Measurements from ENCODE around the genes ELAC1 and SMAD4.

- PRO-cap, result no peak
- RAMPAGE, long total RNA, 2 experiments, result no peak in any of the 2 experiments
These were observed 57.2 kb downstream of the SMAD7 start for GRCh38 chr18:48893416-48894210.

- PRO-cap, result no peak
- RAMPAGE, long total RNA, 2 experiments, result no peak in any of the 2 experiments
These were observed 26.1 kb downstream of the SMAD7 start for GRCh38 chr18:48924343-48925422.

DNA sequence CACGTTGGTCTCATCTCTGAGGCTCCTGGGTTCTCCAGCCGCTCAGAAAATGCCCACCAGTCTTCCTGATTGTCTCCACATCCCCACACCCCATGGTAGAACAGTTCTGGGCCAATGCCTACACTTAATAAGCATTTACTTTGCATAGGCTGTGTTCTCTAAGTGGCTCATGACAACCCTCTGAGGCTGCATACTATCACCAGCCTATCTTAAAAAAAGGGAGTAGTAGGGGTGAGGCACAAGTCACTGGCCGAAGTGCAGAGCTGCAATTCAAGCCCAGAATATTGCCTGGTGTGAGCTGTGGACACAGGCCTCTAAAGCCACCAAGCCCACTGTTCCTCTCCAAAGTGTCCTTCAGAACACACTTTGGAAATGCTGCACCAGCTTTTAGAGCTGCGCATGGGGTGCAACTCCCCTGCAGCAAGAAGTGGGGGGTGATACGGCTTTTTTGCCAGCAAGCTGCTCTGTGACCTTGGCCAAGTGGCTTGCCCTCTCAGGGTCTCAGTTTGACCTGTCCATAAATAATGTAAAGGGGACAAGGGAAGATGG is 23.0 kb downstream of the SMAD7 start:
- PRO-cap, result no peak
- RAMPAGE, long total RNA, 2 experiments, result no peak in any of the 2 experiments

DNA sequence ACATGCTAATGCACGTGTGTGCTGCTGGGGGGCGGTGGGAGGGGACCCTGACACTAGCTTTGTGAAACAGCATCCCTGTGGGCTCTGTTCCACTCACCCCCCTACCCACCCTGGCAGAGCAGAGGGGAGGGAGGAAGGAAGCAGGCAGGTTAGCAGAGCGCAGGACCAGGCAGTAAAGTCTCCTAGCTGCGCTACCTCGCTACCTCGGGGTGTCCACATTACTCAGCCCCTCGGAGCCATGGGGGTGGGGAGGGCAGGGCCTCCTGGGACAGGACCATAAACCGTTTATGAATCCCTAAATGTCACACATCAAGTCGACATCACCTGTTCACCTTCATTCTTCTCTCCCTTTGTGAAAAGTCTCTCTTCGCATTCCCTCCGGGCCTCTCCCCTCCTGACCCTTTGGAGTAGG is 23.5 kb upstream of the SMAD7 start:
- PRO-cap, result no peak
- RAMPAGE, long total RNA, 2 experiments, result no peak in any of the 2 experiments

DNA sequence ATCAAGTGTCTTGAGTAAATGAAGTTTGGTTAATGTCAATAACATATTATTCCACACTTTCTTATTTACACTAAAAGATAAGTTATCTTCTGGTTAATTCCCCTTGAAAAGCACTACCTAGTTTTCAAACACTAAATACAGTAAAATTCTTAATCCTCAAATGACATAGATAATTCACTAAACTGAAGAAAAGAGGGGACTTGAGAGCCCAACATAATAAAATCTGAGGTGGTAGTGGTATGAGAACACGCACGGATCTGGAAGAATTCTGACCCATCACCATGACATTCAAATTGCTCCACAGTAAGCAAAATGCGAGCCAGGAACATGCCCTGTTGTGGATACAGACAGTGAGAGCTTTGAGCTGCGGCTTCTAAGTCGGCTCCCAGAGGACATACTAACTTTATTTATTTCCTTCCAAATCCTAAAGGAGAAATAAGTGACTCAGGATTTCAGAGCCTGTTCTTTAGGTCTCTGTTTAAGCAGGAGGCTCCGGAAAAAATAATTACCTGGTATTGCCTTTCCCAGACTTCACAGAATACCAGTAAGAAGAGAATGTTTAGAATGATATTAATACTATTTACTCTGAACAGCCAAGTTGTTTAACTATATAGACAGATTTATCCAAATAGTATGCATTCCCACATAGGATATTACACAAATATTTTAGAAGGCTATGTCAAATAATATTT is 143.4 kb upstream of the SMAD7 start:
- PRO-cap, result no peak
- RAMPAGE, long total RNA, 2 experiments, result no peak in any of the 2 experiments

DNA sequence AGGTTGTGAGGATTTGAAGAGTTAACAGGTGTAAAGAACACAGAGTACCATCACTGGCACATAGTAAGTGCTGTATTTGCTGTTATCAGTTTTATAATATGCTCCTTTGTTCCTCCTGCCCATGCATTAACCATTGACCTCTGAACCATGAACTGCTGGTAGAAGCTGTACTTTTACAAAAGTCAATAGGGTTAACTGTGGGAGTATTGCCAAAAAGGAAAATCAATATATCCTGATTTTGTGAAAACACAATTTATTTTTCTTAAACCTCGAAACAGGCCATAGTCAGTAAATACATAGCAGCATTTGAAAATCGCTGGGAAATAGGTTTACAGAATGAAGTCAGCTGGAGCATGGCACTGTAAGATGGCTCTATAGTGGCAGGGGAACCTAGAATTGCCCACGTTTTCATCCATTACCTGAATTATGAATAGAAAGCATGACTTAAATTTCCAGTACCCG is 18.9 kb upstream of the ACAA2 start:
- PRO-cap, result no peak
- RAMPAGE, long total RNA, 2 experiments, result no peak in any of the 2 experiments

- PRO-cap, result no peak
- RAMPAGE, long total RNA, 2 experiments, result no peak in any of the 2 experiments
These were observed 20.4 kb upstream of the ACAA2 start for GRCh38 chr18:49833739-49834106.

DNA sequence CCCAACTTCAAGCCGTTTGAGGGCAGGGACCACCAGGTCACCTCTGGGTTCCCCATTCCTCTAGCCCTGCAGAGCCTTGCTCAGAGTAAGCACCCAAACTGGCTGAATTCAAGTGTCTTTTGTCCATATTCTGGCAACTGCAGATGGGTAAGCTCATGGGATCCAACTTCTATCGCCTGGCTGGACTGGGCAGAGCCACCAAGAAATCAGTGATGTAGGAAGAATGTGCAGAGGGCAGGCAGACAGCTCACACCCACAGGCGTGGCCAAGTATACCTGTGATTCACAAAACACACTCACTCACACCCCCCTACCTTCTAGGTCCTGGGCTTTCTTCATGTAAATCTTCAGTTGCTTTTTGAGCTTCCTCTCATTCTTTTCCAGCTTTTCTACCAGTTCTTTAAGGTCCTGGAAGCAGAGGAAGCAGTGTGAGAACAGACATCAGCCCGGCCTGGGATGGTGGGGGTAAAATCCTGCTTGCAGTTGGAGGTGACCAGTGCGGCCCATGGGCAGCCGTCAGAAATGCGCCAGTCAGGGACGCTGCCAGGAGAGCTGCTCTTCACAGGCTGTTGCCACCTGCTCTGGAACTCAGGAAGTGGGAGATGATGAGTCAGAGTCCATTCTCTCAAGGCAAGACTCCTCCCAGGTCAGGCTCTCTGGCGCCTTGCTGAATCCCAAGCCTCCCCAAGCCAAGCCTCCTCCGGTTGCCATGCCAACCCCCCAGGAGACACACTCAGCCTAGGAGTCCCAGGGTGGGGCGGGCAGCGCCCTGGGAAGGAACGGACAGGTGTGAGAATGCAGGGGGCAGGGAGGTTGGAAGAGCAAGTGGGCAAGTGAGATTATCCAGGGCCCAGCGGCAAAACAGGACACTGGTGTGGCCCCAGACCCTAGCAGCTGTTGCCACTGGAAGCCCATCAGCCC is 36.2 kb upstream of the ACAA2 start:
- PRO-cap, result no peak
- RAMPAGE, long total RNA, 2 experiments, result no peak in any of the 2 experiments

GRCh38 chr18:49875560-49876210 is 62.4 kb upstream of the ACAA2 start:
- PRO-cap, result no peak
- RAMPAGE, long total RNA, 2 experiments, result no peak in any of the 2 experiments

GRCh38 chr18:50099776-50100600 is 95.0 kb downstream of the MYO5B start:
- PRO-cap, result no peak
- RAMPAGE, long total RNA, 2 experiments, result no peak in any of the 2 experiments

GRCh38 chr18:50151558-50152225 is 43.3 kb downstream of the MYO5B start:
- PRO-cap, result no peak
- RAMPAGE, long total RNA, 2 experiments, result no peak in any of the 2 experiments

DNA sequence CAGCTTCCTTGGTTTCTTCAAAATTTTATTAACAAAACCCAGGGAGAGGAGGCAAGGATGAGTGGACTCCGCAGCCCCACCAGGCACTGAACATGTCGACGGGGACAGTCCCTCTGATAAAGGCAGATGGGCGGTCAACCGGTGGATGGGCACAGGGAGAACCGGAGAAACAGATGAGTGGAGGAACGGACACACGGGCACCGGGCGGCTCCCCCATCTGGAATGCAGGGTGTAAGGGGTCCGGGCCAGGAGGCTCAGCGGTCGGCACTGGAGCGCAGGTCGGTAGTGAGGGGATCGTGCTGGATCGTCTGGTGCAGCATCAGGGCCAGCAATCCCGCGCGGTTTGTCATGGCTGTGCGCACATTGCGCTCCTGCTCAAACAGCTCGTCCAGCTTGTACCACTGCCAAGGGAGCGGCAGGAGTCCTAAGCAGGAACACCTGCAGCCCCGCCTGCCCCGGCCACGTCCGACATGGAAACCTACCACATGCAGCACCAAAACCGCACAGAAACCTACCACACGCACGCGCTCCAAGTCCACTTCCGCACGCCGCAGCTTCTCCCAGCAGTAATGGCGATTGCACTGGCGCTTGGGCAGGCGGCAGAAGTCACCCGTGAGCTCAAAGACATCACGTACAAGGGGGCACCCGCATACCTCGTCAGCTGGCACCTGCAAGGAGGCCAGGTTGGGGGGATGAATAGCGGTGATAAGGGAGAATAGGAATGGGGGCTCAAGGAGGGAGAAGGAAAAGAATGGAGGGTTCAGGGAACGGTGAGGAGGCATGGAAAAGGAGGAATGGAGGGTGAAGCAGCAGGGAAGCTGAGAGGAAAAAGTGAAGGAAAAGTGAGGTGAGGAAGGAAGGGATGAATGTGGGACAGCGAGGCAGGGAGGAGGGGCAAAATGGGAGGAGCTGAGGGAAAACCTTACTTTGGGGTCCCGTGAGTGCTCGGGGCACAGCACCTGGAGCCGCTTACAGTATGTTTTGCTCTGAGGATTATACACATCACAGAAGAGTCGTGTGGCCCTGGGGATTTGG is 1.3 kb upstream of the MBD1 start:
- PRO-cap, result no peak
- RAMPAGE, long total RNA, 2 experiments, result no peak in any of the 2 experiments

DNA sequence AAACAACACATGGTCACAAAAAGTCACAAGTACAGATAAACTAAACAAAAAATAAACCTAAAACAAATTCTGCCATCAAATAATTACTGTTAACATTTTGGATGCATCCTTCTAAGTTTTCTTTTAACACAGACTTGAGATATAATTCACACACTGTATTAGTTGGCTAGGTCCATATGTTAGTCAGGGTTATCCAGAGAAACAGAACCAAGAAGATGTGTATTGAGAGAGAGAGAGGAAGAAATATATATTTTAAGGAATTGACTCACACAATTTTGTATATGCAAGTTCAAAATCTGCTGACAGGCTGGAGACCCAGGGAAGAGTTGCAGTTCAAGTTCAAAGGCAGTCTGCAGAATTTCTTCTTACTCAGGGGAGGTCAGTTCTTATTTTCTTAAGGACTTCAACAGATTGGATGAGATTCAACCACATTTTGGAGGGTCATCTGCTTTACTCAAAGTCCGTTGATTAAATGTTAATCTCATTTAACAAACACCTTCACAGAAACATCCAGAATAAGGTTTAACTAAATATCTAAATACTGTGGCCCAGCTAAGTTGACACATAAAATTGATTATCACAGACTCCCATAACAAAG is 23.0 kb upstream of the MRO start:
- PRO-cap, result no peak
- RAMPAGE, long total RNA, 2 experiments, result no peak in any of the 2 experiments

DNA sequence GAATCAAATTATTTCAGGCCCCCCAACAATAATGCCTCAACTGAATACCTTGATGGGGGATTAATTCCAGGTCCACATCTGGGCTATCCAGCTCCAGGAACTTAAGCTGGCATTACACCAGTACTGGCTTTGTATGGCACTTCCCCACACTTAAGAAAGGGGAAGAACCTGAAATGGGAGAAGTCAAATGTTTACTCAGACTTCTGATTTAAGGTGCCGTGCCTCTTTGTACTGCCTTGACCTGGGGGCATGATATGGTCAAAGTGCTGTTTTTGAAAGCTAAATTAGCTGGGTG is 24.2 kb upstream of the ME2 start:
- PRO-cap, result no peak
- RAMPAGE, long total RNA, 2 experiments, result no peak in any of the 2 experiments

DNA sequence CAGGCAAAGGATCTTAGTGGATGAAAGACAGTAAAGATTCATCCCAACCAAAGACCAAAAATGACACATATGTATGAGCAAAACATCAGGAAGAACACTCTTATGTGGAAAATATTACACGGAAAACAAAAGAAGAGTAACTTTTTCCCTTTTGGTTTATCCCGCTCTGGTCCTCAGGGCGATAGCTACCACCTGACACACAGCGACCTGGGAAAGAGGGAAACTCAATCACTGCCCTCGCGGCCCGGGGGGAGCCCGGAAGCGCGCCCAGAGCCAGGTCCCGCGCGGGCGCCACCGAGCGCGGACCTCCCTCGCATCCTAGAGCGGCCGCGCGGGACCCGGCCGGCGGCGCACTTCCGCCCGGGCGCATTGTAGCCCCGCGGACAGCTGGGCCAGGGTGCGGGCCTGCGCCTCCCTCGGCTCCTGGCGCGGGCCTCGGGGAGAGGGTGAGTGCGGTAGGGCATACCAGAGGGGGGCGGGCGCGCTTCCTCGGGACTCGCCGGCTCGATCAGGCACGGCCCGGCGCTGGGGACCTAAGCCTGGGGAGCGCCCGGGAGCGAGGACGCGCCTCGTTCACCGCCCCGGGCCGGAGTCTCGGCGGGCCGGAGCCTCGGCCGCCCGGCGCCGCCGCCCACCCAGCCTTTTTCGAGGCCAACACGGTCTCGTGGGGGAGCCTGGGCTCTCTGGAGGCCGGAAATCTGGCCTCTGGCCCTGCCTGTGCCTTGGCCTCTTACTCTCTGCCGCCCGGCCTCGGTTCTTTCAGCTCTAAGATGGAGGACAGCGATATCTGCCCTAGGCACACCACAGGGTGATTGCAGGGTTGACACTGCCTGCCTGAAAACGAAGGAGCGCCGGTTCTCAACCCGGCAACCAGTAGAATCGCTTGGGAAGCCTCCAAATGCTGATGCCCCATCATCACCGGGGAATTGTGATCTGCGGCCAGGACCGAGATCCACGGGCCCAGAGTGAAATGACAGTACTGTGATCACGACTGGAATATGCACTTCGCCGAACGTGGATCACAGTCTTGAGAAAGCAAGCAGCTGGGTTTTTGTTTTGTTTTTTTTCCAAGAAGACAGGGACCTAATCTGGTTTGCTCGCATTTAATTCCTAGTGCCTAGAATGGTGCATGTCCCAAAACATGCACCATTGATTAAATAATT is at the start of gene ELAC1:
Gene ELAC1 (plus strand): TSS at position 372 of the 1,163 bp plus-strand sequence.
- PRO-cap, result bidirectional peak, plus-strand start at position 380 of the sequence, minus-strand start at position 246 of the sequence
- RAMPAGE, long total RNA, 2 experiments, result no peak in any of the 2 experiments

DNA sequence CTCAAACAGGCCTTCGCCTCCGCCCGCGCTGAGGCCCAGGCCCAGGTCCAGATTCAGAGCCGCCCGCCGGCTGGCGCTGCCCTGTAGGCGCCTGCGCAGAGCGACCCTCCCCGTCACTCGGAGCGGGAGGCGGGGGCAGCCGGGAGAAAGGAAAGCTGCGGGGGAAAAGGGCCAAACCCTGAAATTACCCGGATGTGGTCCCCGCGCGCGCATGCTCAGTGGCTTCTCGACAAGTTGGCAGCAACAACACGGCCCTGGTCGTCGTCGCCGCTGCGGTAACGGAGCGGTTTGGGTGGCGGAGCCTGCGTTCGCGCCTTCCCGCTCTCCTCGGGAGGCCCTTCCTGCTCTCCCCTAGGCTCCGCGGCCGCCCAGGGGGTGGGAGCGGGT is at the start of gene SMAD4:
Gene SMAD4 (plus strand): TSS at position 212 of the 387 bp plus-strand sequence.
- PRO-cap, result bidirectional peak, plus-strand start at position 281 of the sequence, minus-strand start at position 72 of the sequence
- RAMPAGE, long total RNA, 2 experiments, result no peak in any of the 2 experiments

- PRO-cap, result no peak
- RAMPAGE, long total RNA, 2 experiments, result no peak in any of the 2 experiments
These were observed 3.8 kb downstream of the MEX3C start for GRCh38 chr18:51193585-51194139.

DNA sequence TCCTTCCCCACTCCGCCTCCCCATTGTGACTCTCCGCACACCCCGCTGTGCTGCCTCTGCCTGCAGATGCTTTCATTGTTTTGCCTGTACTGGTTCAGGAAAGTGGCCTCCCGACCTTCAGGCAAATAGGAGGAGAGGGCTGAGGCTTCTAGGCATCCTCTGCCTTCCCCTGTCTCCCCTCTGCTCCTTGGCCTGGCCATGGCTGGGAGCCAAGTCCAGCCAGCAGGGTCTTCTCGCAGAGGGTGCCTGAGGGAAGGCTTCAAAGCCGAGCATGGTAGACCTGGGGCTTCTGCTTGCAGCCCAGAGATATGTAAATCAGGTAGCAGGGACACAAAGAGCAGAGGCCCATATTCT is 457.4 kb upstream of the MEX3C start:
- PRO-cap, result no peak
- RAMPAGE, long total RNA, 2 experiments, result no peak in any of the 2 experiments

DNA sequence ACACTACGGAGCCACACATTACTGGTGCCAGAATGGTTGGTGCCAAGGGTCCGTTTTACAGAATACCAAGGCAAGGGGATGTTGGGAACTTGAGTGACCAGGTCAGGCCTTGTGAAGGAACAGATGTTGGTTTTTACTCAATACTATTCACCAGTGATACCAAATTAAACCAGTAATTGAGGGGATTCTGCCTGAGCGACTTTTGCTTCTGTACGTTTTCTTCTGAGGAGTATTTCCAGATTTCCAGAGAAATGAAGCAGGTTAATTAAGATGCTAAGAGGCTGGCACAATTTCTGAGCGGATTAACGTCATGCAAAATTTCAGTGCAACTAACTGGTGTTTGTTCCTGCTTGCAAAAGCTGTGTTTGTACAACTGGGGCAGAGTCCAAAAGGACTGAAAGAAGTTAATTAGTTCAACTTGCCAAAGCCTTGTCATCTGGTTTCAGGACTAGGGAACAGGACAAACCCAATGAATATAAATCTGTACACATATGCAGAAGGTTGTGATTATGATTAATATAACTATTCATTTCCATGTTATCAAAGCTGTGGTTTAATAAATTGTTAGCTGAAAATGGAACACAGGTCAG is 432.1 kb upstream of the DCC start:
- PRO-cap, result no peak
- RAMPAGE, long total RNA, 2 experiments, result no peak in any of the 2 experiments

GRCh38 chr18:54357134-54357741 is 420 bp downstream of the STARD6 start:
- PRO-cap, result no peak
- RAMPAGE, long total RNA, 2 experiments, result no peak in any of the 2 experiments